Ileum (tissue), 1 donor: ENCODE measurements around a stretch of chr1.

GRCh38 chr1:193418053-193419013 is 231.9 kb upstream of the B3GALT2 start:
- PRO-cap: unidirectional peak, minus-strand start at chr1:193418601

DNA sequence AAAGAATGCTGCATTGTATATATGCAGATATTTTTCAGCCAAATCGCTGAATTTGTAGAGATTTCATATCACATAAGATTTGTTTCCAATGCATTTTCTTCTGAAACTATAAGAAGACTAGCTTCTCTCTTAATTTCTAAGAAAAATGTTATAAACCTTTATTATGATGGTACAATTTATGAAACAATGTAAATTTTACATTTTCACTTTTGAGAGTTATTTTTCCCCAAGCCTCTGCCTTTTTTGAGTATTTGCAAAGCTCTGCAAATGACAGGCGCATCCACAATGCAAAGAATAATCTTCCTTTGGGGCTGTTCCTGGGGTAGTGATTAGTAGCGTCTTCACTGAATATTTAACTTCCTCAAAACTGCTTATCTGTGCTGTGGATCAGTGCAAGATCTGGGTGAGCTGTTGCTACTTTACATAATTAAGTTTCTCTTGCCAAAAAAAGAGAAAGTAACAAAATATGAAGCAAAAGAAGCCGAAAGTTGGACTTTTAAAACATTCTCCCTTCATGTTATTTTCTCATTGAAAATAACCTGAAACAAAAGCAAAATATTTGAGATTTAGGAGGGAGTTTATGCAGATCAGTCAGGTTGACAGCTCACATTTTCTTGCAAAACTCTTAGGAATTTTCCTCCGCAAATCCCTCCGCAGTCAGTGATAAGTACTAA is 276.2 kb upstream of the B3GALT2 start:
- PRO-cap: no peak

- PRO-cap: unidirectional peak, plus-strand start at chr1:193549351
Measured at GRCh38 chr1:193549059-193549534, 362.7 kb upstream of the B3GALT2 start.

GRCh38 chr1:194911456-194912008 is 1696.7 kb downstream of the KCNT2 start:
- PRO-cap: no peak

GRCh38 chr1:196400733-196401416 is 207.4 kb downstream of the KCNT2 start:
- PRO-cap: no peak

DNA sequence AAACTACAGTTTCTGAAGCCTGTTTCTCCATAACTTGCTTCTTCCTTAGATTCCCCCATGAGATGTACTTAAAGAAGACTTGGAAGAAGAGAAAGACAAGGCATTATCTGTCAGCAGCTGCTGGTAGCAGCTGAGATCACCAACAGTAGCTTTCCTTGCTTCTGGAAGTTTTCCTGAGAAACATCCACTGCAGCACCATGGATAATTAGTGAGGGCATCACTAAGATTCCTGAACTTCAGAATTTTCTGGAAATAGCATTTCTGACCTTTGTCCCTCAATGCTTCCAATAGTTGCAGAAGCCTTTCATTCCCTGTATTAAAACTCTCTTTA is 386 bp upstream of the CFHR4 start:
- PRO-cap: no peak

DNA sequence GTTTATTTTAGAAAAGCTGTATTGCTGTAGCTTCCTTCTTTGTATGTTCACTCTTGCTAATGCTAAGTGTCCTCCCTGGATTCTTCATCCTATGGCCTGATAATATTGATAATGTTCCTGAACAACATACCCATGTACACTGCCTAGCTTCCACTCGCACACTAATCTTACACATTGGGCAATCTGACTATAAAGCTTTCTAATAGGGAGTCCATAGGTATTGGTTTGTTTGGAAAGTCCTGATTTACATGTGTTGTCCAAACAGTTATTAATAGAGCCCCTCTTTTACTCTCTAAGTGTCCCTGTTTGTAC is 788 bp downstream of the F13B start:
- PRO-cap: no peak

DNA sequence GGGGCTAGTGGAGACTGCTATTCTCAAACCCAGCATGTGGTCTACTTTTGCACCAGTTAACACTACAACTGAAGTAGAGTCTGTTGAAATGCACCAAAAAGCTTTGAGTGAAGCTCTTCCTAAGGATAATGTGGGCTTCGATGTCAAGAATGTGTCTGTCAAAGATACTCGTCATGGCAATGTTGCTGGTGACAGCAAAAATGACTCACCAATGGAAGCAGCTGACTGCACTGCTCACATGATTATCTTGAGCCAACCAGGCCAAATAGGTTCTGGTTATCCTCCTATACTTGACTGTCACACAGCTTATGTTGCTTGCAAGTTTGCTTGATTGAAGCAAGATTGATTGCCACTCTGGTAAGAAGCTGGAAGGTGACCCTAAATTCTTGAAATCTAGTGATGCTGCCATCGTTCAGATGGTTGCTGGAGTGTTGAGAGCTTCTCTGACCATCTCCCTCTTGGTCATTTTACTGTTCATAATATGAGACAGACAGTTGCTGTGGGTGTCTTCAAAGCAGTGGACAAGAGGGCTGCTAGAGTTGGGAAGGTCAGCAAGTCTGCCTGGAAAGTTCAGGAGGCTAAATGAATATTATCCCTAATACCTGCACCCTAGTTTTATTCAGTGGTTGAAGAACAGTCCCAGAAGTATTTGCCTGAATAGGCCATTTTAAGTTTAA is 85.1 kb downstream of the DENND1B start:
- PRO-cap: no peak

GRCh38 chr1:198169689-198170362 is 13.0 kb downstream of the NEK7 start:
- PRO-cap: no peak

DNA sequence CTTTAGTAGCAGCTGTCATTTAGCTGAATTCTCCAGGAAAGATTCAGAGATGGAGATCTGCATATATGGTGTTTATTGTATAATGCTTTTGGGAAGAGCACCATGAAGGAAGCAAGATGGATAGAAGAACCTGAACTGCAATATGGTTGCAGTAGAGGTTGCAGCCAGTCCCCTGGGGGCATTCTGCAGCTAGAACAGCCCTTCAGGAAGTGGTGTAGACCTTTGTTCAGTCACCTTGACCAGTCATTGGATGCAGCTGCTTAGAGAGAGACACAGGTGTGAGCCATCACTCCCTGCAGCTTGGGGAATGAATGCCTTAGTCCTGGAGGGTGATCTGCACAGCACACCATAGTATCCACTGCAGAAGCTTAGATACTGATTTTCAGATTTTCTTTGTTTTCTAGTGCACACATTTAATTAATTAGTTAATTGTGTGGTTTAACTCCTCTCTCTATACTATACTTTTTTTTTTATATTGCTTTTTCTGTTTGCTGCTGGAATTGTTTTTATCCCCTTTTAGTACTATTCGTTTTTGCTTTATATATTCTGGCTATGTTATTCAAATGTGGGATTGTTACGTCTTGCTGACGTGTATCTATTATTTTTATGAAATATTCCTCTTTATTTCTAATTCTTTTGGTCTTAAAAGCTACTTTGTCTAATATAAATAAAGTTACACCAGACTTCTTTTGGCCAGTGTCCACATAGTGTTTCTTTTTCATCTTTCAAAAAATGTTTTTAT is 42.4 kb downstream of the NEK7 start:
- PRO-cap: no peak

DNA sequence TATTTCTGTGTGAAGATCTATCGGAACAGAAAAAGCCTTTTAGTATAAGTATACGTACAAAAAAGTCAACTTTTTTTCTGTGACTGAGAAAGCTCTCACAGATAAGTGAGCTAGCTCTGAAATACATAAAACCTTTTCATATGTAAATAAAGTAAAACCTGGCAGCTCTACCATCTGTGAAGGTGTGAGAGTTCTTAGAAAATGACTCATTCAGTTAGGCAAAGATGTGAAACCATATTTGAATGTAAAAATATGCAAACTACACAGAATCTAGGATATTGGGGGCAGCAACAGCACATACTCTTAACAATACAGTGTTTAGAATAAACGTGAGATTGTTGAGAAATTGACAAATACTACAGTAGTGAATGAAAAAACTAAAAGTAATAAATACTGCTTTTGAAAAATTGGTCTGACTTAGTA is 19.9 kb downstream of the ATP6V1G3 start:
- PRO-cap: no peak

GRCh38 chr1:198665261-198665738 is 26.5 kb downstream of the PTPRC start:
- PRO-cap: no peak

DNA sequence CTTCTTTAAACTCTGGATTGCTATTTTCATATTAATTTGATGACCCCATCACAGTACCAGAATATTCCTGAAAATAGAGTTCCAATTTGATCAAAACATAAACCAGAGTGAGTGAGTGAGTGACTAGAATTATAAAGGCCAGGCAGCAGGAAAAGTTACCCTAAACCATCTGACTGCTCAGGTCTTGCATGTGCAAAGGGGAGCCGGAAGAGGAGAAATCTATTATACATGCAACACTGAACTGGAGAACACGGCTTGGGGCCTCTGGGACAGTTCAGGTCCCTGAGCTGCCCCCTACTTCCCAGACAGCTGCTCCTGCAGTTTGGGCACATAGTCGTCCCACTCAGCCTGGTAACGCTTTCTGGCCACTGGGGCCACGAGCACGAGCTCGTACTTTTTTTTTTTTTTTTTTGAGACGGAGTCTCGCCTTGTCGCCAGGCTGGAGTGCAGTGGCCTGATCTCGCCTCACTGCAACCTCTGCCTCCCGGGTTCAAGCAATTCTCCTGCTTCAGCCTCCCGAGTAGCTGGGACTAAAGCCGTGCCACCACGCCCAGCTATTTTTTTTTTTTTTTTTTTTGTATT is 40.1 kb downstream of the PTPRC start:
- PRO-cap: no peak

- PRO-cap: no peak
Measured at GRCh38 chr1:198732319-198732606, 93.4 kb downstream of the PTPRC start.

DNA sequence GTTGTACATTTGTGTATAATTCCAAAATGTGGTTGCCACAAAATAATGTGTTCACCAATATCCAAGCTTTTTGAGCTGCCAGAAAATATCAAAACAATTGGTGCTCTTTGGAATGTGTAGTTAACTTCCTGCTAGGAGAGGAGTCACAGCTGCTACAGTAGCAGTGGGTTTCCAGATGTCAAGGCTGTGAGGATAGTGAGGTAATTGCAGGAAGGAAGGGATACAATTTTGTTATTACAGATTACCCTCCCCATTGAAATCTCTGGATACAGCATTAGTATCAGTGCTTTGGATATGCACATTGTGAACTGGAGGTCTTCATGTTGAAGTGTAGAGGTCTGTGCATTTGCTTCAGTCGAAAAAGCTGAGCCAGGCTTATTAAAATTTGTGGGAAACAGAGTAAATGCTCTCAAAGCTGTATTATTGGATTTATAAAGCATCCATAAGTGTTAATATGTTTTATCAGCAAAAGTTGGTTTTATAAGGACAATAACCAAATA is 253.3 kb downstream of the PTPRC start:
- PRO-cap: no peak

DNA sequence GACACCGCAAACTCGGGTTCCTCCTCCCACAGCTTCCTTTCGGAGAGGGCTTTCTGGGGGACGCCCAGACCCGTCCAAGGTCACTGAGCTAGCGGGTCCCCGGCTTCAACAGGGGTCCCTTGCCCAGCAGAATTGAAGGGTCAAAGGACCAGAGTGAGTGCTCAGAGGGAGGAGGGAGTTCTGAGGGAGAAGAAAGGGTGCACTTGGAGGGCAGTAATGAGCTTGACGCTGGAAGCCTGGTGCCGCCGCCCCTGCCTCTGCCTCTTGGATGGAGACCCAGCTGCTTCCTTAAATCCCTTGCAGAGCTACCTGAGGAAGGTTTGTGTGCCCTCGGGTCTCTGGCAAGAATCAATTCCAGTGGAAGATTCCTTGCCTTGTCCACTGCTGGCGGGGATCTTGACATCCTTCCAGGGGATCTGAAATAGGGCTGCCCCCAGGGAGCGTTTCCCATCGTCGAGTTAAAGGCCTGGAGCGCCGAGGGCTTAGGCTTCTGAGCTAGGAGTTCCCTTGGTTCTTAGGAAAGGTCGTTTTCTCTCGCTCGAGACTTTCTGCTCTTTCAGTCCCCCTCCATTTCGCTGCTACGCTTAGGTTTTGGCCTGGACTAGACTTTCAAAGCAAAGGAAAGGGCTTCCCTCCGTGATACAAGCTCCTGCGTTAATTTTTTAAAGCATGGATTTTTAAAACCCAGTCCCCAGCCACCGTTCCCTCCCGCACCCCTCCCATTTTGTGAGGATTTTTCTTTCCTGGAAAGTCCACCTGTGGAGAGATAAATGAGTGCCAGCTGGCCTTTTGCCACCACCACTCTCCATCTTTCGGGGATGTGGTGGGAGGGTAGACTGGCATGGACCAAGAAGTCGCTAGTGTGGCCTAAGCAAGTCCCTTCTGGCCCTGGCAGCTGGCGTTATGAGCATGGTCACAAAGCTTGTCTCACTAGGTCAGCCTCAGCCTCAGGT is 9.0 kb downstream of the NR5A2 start:
- PRO-cap: no peak

DNA sequence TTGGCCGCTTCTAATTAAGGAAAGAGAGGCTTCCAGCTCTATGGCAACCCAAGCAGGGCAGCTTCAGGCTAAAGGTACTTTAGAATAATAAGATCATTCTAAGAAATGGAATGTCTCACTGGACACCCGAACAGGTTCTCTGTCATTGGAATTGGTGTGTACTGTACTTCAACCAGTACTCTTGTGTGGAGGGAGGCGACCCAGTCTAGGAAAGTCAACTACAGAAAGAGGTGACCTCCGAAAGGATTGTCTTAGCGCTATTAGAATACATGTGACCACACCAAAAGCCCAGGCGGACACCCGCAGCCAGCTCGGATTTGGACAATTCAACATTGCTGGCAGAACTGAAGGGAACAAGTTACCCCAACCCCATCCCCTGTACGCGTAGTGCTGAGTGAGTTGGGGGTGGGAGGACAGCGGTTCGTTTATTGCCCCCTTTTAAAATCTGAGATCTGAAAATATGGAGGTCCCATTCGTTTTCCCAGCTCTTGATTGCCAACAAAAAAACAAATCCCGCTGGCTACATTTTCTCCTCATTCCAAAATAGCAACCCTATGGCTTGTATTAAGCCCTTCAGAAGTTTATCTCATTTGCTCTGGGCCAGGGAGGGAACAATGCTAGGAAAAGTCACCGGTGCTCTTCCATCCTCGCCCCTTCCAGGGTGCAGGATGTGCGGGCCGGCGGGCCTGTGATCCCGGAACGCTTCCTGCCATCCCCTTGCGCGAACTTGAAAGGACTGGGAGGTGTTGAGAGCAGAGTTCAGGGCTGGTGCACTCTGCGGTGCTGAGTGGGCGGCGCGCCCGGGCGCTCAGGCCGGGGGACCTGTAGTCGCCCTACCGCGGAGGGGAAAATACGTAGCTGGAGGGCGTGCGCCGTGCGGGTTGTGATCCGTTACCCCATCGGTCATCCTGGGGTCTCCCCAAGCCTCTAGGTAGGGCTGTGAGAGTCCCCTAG is 12.8 kb downstream of the NR5A2 start:
- PRO-cap: bidirectional peak, plus-strand start at position 755 of the sequence, minus-strand start at position 729 of the sequence

GRCh38 chr1:200302943-200303418 is 106.9 kb downstream of the ZNF281 start:
- PRO-cap: no peak

GRCh38 chr1:200364020-200364926 is 45.6 kb downstream of the ZNF281 start:
- PRO-cap: no peak

GRCh38 chr1:200372903-200373671 is 36.7 kb downstream of the ZNF281 start:
- PRO-cap: no peak